Occipital lobe (tissue), 2 donors: ENCODE measurements around a stretch of chr2.

DNA sequence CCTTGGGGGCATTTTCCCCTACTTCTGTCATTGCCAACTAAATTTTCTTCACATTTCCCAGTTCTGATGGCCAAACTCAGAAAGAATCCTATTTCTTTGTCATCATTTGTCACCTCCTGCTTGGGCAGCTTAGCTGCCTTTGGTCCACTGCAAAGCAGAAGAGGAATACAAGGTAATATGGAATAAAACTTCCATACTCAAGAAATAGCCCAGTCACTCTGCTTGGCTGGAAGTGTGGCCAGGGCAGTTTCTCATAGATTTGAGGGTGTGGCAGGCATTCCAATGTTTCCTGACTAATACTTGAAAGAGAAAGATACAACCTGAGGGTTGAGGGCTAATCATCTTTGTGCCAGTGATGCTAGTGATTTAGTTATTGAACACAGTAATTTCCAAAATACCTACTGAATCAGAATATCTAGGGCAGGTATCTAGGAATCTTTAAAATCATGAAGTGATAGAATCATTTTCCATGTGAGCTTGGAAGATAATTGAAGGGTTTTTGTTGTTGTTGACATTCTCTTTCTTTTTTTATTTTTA is 83.1 kb downstream of the FAM161A start:
- RAMPAGE, long total RNA: no peak

- RAMPAGE, long total RNA: no peak
Measured at GRCh38 chr2:61950524-61951057, 45.1 kb downstream of the COMMD1 start.

- RAMPAGE, long total RNA: no peak
Measured at GRCh38 chr2:61971111-61971805, 65.8 kb downstream of the COMMD1 start.

DNA sequence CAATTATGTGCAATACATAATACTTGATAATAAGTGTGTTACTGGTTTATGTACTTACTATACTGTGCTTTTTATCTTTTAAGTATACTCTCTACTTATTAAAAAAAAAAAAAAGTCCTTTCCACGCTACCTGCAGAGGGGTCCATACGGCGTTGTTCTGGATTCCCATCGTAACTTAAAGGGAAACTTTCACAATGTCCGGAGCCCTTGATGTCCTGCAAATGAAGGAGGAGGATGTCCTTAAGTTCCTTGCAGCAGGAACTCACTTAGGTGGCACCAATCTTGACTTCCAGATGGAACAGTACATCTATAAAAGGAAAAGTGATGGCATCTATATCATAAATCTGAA is 49.8 kb upstream of the B3GNT2 start:
- RAMPAGE, long total RNA: no peak

DNA sequence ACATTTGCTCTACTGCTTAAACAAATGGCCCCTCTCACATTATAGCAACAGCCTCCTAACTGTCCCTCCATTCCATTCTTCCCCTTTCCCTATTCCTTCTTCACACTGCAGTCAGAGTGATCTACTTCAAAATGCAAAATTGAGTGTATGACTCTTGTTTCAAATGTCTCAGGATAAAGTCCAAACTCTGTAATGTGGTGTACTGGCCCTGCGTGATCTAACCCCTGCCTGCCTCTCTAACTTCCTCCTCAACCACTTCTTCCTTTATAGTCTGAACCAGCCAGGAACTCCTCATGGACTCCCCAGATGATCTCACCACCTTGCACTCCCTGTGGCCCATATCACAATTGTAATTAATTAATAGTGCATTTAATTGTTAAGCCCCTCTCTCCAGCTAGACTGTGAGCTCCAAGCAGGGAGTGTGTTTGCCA is 3.1 kb upstream of the B3GNT2 start:
- RAMPAGE, long total RNA: no peak

DNA sequence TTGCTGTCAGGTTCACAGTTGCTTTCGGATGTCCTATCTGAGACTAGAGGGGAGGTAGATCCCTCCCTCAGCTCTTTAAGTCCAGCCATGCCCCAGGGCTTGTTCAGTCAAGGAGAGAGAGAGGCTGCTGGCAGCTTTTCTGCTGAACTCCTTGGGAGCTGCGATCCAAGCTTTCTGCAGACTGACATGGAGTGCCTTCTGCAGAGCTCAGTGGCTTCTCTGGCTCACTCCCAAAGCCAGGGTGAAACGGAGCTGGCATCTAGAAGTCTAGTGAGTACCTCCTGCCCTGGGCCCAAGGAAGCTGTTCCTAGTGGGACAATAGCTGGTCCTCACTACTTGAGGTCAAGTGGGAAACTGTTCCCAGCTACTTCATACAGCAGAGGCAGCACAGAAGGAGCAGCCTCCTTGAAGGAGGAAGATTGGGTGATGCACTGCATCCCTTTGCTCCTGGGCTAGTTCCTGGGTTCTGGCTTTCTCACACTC is 62.5 kb downstream of the TMEM17 start:
- RAMPAGE, long total RNA: no peak

DNA sequence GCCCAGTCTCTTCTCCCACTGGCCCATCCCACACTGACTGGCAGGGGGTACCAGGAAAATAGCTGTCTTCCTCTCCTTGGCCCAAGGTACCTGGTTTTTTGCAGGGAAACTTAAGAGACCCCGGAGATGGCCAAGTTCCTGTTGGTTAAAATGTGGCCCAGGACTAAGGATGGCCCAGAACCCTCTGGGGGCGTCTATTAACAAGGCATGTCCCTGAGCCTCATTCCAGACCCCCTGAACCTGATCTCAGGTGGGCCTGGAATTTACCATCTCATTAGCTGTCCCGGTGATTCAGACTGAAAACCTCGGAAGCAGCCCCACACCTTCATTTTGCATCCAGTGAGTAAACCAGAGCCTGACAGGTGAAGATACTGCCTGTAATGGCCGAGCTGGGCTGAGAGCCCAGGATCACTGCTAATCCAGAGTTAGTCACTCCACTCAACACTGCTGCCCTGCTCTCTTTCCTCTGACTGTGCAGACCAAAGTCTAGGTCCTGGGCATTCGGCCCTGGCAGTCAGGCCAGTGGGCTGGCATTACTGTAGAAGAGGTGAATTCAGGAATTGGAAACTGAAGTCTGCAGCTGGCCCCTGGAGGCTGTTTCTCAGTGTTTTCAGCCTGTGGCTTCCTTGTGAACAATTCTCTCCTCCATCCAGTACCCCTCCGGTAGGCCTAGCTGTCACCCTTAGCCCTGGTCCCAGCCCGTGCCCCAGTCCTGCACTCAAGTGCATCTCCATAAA is 44.4 kb downstream of the TMEM17 start:
- RAMPAGE, long total RNA: no peak

DNA sequence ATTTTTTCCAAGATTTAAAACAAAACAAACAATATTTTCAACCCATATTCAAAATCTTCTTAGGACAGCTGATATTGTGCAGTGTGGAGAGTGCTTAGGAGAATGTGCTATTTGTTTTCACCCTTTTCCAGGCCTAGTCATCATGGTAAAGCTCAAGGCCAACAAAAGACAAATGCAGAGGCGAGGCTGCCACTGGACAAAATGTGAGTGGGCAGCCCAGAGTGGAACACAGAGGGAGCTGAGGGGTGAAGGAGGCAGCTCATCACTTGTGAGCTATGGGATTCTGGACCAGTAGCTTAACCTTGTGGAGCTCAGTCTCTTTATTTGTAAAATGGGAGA is 84.0 kb upstream of the TMEM17 start:
- RAMPAGE, long total RNA: no peak

- RAMPAGE, long total RNA: no peak
Measured at GRCh38 chr2:62654079-62654429, 51.5 kb upstream of the EHBP1 start.

- RAMPAGE, long total RNA: no peak
Measured at GRCh38 chr2:62711203-62712453, 6.1 kb downstream of the EHBP1 start.

DNA sequence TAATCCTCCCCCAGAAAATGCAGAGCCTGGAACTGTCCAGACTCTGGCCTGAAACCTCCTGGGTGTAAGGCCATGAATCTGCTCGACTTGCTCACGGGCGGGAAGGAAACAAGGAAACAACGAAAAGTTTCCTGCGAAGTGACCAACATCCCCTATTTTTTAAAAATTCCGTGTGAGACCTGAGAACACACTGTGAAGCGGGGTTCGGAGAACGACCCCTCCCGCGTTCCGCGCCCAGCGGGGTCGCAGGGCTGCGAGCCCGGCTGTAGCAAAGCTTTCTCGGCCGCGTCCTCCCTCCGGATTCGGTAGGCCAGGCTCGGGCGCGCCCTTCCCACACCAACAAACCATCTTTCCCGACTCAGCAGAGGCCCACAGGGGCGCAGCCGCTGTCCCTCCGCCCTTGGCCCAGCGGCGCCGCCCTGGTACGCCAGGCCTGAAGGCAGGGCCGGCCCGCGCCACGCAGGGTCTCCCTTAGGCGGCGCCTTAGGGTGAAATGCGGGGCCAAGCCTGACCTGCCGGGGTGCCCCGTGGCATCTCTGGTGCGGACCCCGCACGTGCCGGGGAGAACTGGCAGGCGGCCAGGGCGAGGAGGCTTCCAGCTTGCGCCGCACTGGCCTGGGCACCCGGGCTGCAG is 8.1 kb downstream of the OTX1 start:
- RAMPAGE, long total RNA: no peak

DNA sequence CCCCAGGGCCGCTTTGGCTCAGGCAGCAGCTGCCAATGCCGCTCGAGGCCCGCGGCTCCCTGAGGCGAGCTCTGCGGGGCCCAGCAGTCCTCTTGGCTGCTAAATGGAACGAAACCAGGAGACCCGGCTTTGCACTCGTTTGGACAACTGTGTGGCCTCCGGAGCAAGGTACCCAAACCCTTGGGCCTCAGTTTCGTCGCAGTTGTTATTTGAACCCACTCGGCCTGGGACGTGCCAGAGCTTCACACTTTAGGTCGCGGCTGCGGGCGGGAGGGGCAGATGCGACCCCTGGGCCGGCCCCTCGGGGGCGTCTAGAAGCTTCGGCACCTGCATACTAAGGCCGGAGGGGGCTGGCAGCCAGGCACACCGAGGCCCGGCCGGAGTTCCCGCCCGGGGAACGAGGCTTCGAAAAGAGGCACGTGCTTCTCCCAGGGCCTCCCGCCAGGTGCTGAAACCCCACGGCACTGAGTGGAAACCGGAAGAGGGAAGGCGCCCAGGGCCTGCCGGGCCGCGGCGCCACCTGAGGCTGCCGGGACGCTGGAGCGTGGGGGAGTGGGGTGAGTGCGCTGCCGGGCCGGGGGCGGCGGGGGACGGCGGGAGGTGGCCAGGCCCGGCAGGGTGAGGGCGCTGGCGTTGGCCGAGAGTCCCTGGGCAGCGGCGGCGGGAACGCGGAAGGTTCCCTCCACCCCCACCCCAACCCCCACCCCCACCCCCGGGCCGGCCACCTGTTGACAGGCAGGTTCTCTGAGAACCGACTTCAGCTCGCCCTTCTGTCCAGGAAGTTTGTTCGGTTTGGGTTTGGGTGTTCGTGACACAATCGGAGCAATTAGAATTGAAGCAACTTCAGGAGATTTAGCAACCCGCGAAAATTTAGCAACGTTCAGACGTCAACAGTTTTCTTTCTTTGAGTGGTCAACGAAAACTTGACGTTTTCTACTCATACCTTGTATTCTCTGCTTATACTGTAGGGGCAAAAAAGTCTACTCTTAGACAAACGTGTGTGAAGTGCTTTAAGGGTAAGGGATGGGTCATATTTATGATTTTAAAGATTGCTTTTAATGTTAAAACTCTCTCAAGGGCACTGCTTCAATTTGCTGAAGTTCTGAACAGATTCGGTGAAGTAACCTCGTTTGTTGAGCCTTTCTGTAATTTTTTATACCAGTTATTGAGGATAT is 9.0 kb downstream of the OTX1 start:
- RAMPAGE, long total RNA: no peak

DNA sequence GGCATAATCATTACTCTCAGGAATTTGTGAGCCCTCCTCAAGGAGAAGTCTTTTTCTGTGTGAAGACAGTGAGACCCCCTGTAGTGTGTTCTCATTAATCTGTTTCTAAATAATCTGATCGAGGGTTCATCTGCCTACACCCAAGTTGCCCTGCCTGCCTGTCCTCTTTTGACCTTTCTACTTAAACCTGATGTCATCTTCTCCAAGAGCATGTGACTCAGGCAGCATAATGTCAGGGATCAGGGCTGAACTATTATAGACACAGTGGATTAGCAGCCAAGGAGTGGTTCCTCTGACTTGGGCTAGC is 123.9 kb downstream of the MDH1 start:
- RAMPAGE, long total RNA: no peak

DNA sequence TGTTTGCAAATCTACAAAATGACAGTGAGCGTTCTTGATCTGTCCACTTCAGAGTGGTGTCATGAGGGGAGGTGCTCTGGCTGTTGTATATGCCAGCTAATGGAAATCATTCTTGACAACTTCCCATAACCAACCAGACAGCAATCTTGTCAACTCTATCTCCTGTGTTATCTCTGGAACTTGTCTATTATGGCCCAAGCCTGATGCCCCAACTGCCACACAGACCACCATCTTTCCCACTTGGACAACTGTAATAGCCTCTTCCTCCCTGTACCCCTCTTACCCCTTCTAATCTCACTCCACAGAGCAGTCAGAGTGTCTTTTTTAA is 120.5 kb upstream of the UGP2 start:
- RAMPAGE, long total RNA: no peak

- RAMPAGE, long total RNA: no peak
Measured at GRCh38 chr2:63734359-63735009, 107.2 kb upstream of the UGP2 start.

DNA sequence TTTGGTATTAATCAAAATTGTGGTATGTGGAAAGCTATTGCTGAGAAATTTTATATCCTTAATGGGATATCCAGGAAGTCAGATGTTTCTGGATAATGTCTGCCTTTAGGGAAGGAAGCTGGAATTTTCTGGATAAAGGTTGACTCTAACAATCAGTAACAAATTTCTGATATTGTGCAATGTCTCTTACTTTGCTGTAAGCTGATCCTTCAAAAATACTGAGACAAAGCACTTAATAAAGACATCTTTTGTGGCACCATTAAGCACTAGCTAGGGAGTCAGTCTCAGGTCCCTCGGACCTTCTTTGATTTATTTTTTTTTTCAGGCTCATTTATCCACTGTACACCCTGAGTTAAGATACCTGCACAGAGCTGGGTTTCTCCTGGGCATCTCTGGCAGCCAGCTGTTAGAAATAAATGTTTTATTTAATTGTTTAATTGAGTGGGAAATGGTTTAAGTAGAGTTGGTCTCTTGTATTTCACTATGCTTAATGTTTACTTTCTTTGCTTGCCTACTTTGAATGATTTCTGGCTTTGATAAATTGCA is 100.6 kb upstream of the UGP2 start:
- RAMPAGE, long total RNA: no peak

DNA sequence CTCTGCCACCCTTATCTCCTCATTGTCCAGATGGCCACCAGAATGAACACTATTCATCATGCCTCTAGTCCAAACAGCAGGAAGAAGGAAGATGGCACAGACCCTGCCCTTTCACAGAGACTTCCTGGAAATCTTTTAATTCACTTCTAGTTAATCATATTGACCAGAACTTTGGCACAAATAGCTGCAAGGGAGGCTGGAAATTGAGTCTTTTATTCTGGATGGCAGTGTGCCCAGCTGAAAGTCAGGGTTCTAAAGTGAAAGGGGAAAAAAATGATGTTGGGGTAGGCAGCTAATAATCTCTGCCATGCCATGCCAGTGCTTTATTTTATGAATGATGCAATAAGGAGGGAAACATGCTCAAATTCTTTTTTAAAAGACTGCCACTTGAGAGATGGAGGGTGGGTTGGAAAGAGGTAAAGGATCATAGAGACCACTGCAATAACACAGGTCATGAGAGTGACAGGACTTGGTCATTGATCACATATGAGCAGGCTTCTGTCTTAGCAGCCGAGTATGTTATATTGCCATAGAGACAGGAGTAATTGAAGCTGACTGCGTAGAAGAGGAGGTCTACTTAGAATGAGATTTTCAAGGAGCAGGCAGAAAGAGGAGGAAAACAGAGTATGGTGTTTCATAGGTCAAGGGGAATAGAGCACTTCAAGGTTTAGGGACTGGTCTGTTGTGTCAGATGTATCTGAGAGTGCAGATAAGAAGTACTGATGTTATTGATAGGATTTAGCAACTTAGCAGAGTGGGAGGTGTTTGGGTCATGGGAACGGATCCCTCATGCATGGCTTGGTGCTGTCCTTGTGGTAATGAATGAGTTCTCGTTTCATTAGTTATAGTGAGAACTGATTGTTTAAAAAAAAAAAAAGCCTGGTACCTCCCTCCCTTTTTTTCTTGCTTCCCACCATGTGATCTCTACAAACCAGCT is 32.5 kb downstream of the UGP2 start:
- RAMPAGE, long total RNA: no peak

- RAMPAGE, long total RNA: no peak
Measured at GRCh38 chr2:63887991-63888310, 46.3 kb downstream of the UGP2 start.

DNA sequence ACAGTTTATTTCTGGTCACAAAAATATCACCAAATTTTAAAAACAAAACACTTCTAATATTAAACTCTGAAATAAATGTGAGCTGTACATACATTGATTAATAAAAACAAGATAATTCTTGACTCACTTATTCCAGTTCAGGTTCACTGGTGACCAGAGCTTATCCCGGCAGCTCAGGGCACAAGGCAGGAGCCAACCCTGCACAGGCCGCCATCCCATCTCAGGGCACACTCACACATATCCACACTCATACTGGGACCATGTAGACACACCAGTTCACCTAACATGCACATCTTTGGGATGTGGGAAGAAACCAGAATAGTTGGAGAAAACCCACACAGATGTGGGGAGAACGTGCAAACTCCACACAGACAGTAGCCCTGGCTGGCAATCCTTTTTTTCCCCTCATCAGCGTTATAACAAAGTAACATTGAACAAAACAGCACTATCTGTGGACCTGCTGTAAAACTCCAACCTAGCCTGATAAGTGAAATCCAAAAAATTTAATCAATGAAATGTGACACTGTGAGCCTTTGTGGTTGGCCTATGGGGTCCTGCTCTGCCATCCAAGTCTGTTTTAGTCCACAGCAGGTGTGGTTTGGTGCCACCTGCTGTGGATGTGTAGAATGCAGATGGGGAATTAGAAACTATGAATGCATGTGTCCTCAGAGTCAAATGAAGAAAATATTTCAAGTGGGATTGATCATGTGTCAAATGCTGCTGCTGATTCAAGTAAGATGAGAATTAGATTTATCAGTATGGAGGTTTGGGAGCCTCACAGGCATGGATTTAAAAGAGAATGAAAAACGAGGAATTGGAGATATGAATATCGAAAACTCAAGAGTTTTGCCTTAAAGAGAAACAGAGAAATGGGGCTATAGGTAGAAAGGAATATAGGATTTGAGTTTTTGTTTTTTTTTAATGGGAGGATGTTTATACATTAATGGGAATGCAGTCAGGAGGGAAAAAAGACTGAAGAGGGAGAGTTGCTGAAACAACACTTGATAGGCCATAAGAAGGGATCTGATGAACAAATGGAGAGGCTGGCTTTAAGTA is 47.0 kb downstream of the UGP2 start:
- RAMPAGE, long total RNA: no peak

- RAMPAGE, long total RNA: no peak
Measured at GRCh38 chr2:63944309-63944769, 74.9 kb downstream of the VPS54 start.